Epithelial cell of prostate (primary cell): Measurements from ENCODE around the genes SH3BGR and DSCAM.

DNA sequence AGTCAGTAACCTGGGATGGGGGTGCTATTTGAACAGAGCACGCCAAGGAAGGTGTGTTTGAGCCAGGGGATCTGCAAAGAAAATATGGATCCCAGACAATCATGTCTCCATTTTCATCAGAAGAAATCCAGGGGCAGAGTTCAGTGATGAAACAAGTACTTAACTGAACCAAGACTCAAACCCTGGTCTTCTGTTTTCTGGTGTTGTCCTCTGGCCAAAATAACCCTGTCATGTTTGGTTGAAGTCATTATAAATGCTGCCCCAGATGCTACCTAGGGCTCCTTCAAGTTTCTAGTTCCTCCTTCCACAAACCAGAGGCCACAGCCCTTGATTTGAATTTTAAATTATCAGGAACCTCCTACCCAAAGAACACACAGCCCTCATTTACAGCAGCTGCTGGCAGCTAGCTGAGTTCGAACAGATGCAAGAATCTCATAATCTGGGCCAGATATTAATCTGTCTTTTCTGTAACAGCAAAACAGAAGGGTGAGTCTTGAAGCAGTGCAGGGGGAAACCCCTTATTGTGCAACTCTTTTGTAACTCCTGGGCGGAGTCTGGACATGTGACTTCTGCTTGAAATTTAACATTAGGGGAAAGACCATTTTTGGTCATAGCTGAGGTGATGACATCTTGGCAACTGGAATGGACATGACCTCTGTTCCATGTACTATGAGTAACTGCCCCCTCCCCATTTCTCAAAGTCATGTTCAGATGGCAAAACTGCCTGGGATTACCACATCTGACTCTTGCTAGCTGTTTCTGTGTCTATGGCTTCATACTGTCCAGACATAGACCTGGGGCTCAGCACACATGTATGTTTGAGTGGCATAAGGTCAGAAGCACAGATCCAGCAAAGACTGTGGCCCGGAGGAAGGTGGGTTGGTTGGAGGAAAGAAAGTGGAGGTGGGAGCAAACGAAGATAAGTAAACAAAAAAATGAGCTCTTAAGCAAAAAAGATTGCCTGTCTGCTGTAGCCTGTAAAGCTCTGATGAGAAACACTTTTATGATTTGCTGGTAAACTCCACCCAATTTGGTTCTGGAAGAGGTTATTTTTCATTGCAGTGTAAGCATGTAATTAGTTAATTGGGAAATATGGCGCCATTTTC, 25.8 kb downstream of the ETS2 start:
- RRBS, result no CpG with 5 or more reads among the region's 6 CpGs

GRCh38 chr21:38834774-38835094, 29.0 kb downstream of the ETS2 start:
- RRBS, result no CpG with 5 or more reads among the region's 3 CpGs

DNA sequence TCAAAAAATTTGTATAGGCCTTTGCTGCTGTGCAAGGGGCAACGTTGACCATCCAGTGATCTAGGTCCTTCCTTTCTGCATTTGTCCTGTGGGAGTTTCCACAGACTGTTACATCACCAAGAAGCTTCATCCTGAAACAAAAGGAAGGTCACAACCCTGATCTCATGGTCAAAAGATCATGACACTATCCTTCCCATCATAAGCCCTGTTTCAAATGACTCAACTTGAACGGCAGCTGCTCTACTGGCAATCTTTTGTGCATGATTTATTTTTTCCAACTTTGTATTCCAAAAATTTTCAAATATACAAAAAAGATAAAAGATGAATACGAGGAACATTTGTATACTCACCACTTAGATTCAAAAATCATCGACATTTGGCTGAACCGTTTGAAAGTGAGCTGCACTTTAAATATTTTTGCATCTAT, 74.5 kb downstream of the ETS2 start:
- RRBS, result no CpG with 5 or more reads among the region's 5 CpGs

DNA sequence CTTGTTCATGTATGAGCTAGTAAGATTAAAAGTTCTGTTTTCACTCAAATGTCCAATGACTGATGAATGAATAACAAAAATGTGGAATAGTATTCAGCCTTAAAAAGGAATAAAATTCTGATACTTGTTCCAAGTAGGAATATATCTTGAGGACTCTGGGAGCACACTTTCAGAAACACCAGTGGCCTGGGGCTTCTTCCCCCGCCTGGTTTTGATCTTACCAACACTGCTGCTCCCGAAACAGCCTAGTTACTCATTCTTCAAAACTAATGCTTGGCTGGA, 115.8 kb downstream of the ETS2 start:
- RRBS, result no CpG with 5 or more reads among the region's 2 CpGs

- RRBS, result no CpG with 5 or more reads among the region's 1 CpG
These were observed 125.0 kb downstream of the ETS2 start for GRCh38 chr21:38930674-38931199.

DNA sequence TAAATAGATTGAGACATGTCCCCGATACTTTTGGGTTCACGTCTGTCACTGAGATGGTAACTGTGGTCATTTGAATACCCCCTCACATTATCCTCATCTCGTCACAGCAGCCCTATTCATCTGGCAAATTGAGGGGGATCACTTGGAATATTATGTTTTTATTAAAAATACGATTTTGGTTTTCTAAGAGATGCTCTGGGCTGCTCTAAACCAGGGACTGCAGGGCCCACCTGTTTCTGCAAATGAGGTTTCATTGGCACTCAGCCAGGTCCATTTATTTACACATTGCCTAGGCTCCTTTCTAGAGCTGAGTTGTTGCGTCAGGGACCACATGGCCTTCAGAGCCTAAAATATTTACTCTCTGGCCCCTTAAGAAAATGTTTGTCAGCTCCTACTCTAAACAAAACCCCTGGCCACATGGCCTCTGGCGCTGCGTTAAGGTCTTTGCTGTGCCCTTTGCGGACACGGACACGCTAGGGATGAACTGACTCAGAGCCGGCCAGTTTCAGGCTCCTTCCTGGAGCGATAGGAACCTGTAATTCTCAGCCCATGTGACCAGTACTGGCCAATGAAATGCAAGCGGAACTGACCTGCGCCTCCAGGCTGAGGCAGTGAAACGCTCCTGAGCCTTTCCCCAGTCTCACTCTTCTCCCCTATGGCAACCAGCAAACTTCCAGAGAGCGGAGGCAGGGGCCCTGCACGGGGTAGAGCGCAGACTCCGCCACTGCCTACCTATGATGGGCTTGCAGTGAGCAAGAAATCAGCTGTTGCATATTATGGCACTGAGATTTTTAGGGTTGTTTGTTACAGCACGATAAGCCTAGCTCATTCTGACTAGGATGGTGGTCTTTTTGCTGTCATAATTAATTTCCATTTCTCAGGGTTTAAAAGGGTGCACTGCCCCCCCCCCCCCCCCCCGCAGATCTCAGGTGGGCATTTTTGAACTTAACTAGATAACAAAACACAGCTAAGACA, 160.2 kb downstream of the ETS2 start:
- RRBS, result no CpG with 5 or more reads among the region's 21 CpGs

- RRBS, result no CpG with 5 or more reads among the region's 20 CpGs
These were observed 184.1 kb downstream of the ETS2 start for GRCh38 chr21:38989625-38990349.

DNA sequence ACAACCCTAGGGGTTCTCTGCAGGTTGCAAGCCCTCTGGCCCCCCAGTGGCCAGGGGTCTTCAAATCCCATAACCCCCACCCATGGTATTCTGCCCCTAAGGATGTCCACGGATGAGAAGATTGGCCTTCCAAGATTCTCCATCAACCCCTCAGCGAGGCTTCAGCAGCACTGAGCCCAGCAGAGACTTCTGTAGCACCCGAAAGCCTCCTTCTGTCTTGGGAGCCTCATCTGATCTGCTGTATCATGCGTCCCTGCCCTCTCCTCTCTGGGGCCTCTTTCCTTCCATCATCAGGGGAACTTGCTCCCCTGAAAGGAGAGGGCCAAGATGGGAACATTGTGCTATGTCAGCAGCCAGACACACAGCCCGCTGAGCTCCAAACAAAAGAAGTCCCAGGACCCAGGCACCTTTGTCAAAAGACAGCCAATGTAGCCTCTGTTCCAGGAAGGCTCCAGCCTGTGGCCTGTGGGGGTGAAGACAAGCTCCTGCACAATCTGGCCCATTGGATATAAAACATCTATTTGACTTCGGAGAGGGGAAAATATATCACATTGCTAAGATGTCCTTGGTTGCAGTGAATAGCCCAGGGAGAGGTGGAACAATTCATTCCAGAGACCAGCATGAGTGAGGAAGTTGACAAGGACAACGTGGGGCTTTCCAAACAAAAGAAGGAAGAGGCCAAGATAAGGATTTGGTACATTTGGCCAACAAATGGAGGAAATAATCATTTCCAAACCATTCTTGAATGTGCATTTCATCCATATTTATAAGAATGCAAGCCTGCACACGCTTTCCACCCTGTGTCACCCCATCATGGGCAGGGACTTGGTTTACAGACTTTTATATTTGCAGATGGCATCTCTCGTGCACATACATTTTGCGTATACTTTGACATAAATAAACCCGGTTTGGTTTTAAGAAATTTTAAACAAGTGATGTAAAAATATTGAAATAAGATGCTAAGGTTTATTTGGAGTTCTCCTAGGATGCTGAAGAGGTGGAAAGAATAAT, 186.9 kb downstream of the ETS2 start:
- RRBS, result no CpG with 5 or more reads among the region's 11 CpGs

GRCh38 chr21:39005997-39006577, 177.2 kb downstream of the PSMG1 start:
- RRBS, result no CpG with 5 or more reads among the region's 11 CpGs

DNA sequence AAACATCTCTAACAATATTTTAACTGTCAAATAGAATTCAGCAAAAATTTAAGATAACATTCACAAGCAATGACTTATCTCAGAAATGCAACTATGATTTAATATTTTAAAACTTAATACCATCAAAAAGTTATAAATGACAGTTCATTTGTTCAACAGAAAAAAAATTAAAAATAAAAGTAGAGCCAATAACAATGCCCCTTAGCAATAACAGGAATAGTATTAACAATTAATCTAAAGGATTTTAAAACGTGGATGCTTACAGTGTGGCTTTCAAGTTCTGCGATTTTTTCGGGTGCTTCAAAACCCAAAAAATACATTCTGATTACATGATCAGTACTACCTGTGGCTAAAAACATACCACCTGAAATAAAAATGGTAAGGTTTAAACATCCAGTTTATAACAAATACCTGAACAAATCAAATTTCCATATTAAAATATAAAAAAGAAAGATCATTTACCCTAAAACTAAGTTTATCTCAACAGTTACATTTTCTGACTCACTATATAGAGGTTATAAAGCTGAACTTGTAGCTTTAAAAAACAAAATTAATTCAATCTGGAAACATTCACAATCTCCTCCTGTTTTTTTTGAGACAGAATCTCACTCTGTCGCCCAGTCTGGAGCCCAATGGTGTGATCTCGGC, 36.3 kb downstream of the BRWD1 start:
- RRBS, result no CpG with 5 or more reads among the region's 5 CpGs

DNA sequence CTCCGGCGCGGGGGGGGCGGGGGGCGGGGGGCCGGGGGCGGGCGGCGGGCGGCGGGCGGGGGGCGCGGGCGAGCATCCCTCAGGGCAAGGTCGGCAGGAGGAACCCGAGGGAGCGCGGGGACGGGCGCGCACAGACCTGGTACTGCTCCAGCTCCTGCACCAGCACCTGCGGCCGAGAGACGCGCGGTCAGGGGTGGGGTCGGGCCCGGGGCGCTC, 588 bp downstream of the BRWD1 start:
- RRBS, result 1% methylated on average over 2 of the region's 30 CpGs

- RRBS, result no CpG with 5 or more reads among the region's 9 CpGs
These were observed 8.3 kb downstream of the HMGN1 start for GRCh38 chr21:39340546-39341051.

DNA sequence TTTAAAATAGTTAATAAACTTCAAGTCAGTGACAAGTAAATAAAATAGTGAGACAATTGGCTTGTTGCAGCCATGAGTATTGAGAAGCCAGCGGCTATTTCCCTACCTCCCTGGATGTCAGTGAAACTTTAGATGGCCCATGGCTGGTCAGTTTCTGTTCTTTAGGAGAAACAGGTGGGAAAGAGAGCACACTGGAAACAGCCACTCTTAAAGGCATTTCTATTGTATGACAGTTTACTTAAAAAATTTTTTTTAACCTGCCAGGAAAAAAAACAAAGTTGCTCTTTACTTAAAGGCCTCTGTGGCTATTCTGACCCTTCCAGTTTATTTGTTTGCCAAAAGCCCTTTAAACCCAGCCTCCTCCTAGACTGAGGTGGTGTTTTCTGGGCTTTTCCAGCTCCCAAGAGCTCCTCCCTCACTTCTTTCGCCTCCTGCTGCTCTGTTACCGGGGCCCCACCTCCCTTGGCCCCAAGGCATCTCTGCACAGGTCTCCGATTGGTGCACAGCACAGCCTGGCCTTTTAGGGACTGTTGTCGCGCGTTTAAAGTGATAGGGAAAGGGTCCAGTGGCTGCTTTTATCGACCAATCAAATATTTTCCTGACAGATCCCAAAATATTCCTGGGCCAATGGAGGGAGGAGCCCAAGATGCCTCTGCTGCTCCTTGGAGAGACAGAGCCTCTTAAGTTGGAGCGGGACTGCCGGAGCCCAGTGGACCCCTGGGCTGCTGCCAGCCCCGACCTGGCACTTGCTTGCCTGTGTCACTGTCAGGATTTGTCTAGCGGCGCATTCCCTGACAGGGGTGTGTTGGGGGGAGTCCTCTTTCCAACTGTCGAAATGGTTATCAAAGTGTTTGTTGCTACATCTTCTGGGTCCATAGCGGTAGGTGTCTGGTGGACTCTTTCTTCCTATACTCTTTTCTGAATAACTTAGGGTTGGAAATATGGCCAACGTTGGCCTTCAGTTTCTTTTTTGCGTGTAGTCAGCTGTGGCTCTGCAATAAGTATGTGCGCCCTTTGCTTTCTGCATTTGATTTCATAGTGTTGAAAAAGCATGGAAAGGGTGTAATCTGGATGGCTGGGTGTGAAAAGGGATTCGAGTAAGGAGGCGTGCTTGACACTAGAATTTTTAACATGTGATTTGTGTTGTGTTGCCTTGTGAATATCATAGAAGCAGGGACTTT, at the start of gene SH3BGR:
TSS of gene SH3BGR (plus strand) at position 709 of the 1,181 bp plus-strand sequence.
- RRBS, result no CpG with 5 or more reads among the region's 20 CpGs

GRCh38 chr21:39611485-39612290, 1.1 kb upstream of the B3GALT5 start:
- RRBS, result no CpG with 5 or more reads among the region's 22 CpGs

GRCh38 chr21:39647529-39647921, 34.8 kb downstream of the B3GALT5 start:
- RRBS, result no CpG with 5 or more reads among the region's 5 CpGs

GRCh38 chr21:39676051-39676699, 63.4 kb downstream of the B3GALT5 start:
- RRBS, result no CpG with 5 or more reads among the region's 13 CpGs

GRCh38 chr21:39884957-39885657, 17.9 kb downstream of the PCP4 start:
- RRBS, result no CpG with 5 or more reads among the region's 16 CpGs

- RRBS, result no CpG with 5 or more reads among the region's 6 CpGs
These were observed 284.4 kb downstream of the DSCAM start for GRCh38 chr21:40562656-40562951.

GRCh38 chr21:40846379-40847314, at the start of gene DSCAM:
DSCAM (minus strand) TSS chr21:40847158.
- RRBS, result 1% methylated on average over 47 of the region's 97 CpGs

- RRBS, result no CpG with 5 or more reads among the region's 4 CpGs
These were observed 2.5 kb downstream of the BACE2 start for GRCh38 chr21:41170434-41170871.